Breast (tissue), 4 donors: ENCODE results near the gene SBF2.

DNA sequence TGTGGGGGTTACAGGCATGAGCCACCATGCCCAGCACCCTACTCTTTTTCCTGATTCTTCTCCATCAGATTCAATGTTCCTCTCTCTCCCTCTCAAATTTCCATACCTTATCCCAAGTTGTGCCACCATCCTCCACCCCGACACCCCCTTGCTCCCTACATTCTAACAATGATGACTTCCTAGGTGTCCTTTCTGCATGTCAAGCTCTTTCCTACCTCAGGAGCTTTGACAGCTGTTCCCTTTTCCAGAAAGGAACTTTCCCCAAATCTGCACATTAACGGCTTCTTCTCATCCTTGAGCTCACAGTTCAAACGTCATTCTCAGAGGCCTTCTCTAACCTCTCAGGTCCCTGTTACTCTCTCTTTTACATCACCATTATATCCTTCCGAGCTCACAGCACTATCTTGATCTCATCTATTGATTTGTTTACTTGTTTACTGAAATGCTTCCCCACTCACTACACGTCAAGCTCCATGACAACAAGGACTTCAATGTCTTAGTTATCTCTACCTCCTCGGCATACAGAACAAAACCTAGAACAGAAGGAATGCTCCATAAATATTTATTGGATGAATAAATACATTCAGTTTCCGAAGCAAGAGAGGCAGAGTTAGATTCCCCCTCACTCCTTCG lies 12.6 kb downstream of the DENND2B start:
- PRO-cap, 3 experiments: no peak in any of the 3 experiments
- RRBS: no CpG with 5 or more reads among the region's 8 CpGs

- PRO-cap, 3 experiments: peak in 3 of 3 experiments; most common minus-strand start chr11:8914131 (in 3)
- RRBS: no CpG with 5 or more reads among the region's 5 CpGs
These were observed 3.0 kb downstream of the AKIP1 start for GRCh38 chr11:8913887-8914405.

DNA sequence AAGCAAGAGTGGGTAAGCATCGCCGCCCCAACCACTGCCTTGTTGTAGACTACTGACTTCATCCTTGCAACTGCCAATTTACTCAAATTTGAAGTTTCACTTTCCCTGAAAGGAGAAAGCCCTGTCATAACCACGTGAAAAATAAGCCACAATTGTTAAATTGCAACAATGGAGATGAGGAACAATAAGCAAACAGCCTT lies 30.6 kb downstream of the SCUBE2 start:
- PRO-cap, 3 experiments: no peak in any of the 3 experiments
- RRBS: no CpG with 5 or more reads among the region's 3 CpGs

DNA sequence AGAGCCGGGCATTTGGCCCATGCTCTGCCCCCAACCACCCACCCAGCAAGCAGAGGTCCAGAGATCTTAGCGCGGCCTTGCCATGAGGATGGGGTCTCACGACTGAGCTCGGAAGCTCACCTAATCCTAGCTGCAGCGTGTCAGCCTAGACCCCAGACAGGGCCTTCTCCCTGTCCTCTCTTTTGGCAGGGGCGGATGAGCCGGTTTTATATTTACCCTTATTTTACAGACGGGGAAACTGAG lies 374 bp upstream of the DENND5A start:
- PRO-cap, 3 experiments: no peak in any of the 3 experiments
- RRBS: 8% methylated on average over 1 of the region's 9 CpGs

DNA sequence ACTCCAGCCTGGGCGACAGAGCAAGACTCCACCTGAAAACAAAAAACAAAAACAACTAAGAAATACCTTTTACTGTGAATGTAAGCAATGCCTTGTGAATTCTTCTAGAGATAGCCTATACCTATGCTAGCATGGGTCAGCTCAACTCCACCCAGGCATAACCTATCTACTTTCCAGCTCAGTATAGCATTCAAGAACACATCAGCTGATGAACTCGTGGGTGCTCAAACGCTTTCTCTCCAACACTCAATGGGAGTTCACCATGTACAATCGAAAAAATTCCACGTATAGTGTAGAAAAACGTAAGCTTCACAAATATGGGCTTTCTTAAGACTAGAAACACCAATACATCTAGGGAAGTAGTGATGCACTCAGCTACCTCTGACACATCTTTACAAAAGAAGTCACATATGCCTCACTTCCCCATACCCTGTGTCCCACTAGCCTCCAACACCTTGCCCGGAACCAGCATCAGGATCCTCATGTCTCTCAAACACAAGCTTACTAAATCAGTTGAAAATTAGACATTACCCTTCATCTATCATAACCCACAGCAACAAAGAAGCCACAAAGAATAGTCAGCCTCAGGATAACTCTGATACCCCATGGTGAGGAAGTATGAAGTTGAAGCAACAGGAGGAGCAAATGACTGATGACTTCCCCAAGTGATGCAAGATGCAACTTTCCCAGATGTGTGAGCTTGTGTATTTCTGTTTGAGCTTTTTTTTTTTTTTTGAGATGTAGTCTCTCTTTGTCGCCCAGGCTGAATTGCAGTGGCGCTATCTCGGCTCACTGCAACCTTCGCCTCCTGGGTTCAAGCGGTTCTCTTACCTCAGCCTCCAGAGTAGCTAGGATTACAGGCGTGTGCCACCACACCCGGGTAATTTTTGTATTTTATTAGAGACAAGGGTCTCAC lies 8.3 kb upstream of the DENND5A start:
- PRO-cap, 3 experiments: no peak in any of the 3 experiments
- RRBS: no CpG with 5 or more reads among the region's 14 CpGs

DNA sequence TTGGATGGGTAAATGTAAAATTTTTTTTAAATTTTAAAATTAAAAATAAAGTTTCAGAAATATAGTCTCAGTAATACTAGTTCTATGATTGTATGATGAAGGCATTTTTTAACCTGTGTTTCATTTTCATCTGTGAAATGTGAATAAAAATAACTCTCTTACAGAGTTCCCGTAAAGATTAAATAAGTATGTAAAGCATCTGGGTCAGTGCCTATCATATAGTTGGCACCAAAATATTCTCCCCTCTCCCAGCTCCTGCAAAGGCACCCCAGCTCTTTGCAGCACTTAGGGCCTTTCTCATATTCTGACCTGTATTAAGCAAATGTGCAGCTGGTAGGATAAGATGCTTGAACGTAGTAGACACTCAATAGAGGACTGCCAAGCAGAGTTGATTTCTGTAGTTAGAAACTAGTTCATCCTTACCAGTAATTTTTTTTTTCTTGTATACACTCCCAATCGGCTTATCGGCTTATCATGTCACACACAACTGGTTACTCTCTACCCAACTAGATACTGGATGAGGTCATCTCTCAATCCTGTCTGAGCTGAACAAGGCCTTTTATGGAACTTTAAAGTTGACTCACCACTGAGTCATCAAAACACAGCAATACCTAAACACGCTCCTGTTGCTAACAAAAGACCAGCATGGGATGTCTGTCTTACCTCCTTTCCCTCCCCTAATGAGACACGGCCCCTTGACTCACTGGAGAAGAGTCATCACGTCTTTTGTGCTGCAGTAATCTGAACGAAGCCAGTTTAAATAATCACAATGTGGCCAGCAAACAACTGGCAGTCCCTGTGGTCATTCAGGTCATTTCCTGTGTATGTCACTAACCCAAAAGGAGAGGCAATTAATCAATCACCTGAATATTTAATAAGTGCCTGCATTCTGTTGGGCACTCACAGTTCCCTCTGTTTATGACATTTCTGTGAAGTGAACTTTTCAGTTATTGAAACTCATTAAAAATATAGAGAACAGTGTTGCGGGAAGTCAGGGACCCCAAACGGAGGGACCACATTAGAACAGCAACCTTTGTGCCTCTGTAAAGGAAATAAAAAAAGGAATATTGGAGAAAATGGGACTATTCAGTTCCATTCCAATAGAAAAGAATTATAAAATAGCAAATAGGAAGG lies 7.5 kb upstream of the WEE1 start:
- PRO-cap, 3 experiments: peak in 1 of 3 experiments; most common plus-strand start position 688 of the sequence (in 1); most common minus-strand start position 682 of the sequence (in 1)
- RRBS: no CpG with 5 or more reads among the region's 10 CpGs

DNA sequence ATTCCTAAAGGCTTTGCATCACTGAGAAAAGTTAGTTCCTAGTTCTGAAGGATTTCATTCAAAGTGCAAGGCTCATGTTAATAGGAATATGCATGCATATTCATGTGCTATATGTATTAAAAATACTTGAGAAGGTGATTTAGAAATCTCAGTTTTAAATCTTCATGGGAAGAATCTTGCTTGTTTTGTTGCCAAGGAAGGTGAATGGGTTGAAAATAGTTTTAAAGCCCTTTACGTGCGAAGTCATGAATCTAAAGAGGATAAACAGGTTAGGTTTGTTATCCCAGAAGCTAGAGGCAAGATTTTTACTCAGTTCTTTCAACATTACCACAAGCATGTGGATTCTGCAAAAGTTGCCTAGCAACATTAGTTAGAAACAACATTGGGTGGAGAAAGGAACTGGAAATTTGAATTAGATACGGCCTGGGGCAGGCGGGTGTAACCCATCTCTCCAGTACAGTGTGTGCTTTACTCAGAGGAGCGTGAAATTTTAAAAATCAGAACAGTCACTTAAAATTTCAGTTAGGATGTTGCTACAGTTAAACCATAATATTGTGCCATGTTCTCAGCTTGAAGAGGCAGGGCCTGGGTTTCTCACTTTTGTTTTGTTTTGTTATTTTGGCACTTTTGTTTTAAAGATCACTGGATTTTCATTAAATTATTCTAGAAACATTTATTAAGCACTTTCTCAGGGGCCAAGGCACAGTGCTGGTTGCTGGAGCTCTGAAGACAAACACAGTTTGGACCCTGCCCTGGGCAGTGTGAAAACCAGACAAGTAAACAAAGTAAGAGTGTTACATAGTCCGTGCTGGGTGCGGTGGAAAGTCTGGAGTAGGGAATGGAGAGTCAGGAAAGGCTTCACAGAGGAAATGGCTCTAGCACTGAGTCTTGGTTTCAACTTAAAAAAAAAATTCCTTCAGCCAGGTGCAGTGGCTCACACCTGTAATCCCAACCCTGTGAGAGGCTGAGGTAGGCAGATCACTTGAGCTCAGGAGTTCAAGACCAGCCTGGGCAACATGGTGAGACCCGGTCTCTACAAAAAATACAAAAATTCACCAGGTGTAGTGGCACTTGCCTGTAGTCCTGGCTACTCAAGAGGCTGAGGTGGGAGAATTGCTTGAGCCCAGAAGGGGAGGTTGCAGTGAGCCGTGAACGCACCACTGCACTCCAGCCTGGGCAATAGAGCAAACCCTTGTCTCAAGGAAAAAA lies 4.4 kb upstream of the WEE1 start:
- PRO-cap, 3 experiments: peak in 3 of 3 experiments; most common plus-strand start position 454 of the sequence (in 2); most common minus-strand start position 725 of the sequence (in 2)
- RRBS: no CpG with 5 or more reads among the region's 10 CpGs

DNA sequence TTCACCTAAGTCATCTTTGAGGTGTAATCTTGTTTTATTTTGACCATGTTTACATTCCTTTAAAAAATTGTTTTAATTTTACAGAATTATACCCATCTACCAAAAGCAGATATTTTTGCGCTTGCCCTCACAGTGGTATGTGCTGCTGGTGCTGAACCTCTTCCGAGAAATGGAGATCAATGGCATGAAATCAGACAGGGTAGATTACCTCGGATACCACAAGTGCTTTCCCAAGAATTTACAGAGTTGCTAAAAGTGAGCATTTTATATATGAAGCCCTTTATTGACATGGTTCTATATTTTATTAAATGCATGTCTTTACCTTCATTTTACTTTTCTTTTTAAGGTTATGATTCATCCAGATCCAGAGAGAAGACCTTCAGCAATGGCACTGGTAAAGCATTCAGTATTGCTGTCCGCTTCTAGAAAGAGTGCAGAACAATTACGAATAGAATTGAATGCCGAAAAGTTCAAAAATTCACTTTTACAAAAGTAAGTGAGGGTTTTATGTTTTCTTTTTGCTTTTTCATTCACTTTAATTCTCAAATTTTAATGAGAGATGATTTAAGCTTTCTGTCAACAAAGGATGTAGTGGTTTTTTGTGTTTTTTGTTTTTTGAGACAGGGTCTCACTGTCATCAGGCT lies 13.0 kb downstream of the WEE1 start:
- PRO-cap, 3 experiments: no peak in any of the 3 experiments
- RRBS: no CpG with 5 or more reads among the region's 6 CpGs

DNA sequence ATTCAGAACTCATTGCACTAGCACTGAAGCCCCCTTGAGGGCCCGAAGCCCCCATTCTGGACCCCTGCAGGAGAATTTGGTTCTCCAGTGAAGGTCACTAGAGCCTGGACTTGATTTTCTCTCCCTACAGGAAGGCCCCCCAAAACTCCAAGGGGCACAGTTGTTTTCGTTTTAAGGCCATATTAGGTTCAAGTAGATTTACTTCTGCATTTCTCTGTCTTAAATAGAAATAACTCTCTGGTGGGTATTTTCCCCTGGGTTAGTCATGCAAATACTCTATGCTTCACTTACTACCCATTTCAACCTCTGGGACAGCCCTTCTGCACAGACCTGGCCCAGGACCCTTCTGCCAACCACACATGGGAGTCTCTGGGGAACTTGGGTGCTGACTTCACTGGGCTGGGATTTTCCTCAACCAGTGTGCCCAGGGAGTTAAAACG lies 41.6 kb downstream of the WEE1 start:
- PRO-cap, 3 experiments: no peak in any of the 3 experiments
- RRBS: no CpG with 5 or more reads among the region's 3 CpGs

DNA sequence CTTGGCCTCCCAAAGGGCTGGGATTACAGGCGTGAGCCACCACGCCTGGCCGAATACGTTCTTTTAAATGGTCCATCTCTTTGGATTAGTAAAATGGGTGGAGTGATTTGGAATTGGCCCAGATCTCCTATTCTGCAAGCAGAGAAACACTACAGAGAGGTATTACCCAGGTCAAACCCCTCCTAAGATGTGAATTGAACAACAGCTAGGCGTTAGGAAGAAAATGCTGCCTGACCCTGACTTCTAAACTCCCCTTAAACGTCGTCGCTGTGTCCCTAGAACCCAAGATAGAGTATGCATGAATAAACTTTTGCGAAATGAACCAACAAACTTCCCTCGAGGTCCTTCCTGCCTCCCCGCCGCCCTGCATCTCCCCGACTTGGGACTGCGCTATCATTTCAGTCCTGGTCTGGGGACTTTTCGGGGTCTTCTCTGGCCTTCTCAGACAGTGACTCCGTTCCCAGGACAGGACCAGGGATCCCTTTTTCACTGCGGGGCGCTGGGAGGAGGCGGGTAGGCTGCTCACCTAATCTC lies 513 bp upstream of the SWAP70 start:
- PRO-cap, 3 experiments: no peak in any of the 3 experiments
- RRBS: no CpG with 5 or more reads among the region's 19 CpGs

- PRO-cap, 3 experiments: no peak in any of the 3 experiments
- RRBS: no CpG with 5 or more reads among the region's 6 CpGs
These were observed 52.7 kb downstream of the SWAP70 start for GRCh38 chr11:9716346-9717292.

DNA sequence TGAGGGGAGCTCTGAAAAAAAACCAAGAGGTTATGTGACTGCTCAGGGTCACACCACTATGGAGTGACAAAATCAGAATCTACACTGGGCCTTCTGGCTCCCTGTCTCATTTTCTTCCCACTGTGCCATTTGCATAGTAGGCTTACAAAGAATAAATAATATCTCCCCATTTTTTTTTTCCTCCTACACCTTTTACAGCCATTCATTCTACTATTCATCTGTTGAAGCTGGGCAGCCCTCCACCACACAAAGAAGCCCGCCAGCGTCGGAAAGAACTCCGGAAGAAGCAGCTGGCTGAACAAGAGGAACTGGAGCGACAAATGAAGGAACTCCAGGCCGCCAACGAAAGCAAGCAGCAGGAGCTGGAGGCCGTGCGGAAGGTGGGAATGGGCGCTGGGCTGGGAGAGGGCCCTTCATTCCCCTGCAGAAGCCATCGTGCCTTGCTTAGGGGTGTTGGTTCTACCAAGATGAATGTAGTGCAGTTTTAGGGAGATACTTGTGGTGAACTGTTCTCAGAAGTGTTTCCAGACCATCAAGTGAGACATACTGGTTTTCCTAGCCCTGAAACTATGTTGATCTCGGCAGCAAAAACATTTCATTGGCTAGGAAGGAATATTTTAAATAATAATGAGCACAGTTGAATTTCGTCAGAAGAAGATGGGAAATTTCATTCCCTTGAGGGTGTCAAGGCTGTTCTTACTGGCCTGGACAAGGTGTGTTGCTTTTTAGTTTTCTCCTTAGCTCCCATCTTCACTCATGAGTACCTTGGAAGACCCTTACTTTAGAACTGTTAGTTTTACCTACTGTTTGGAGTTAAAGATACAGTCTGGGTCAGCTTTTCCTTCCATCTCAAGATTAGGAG lies 68.7 kb downstream of the SWAP70 start:
- PRO-cap, 3 experiments: no peak in any of the 3 experiments
- RRBS: no CpG with 5 or more reads among the region's 13 CpGs

- PRO-cap, 3 experiments: peak in 3 of 3 experiments; most common plus-strand start chr11:9740487 (in 3)
- RRBS: no CpG with 5 or more reads among the region's 13 CpGs
These were observed 76.5 kb downstream of the SWAP70 start for GRCh38 chr11:9740028-9741050.

GRCh38 chr11:9755285-9756108 lies 91.6 kb downstream of the SWAP70 start:
- PRO-cap, 3 experiments: no peak in any of the 3 experiments
- RRBS: no CpG with 5 or more reads among the region's 10 CpGs

DNA sequence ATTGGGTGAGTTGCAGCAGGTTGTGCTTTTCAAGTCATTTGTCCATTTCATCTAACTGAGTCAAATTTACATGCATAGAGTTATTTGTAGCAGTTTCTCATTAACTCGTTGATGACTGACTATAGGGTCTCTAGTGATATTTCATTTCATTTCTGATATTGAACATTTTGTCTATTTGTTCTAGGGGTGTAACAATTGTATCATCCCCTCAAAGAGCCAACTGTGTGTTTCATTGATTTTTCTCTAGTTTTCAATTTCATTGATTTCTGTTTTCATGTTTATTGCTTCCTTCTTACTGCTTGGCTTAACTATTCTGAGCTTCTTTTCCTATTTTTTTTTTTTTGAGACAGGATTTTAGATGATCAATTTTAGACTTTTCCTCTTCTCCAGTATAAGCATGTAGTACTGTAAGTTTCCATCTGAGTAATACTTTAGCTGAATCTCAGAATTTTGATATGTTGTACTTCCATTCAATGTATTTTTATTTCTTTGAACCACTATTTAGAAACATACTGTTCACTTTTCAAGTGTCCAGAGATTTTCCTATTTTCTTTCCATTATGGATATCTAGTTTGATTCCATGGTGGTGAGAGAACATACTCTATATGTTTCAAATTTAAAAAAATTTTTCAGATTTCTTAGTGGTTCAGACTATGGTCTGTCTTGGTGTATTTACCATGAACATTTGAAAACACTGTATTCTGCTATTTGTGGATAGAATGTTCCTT lies 155.7 kb downstream of the SBF2 start:
- PRO-cap, 3 experiments: no peak in any of the 3 experiments
- RRBS: no CpG with 5 or more reads among the region's 1 CpG

DNA sequence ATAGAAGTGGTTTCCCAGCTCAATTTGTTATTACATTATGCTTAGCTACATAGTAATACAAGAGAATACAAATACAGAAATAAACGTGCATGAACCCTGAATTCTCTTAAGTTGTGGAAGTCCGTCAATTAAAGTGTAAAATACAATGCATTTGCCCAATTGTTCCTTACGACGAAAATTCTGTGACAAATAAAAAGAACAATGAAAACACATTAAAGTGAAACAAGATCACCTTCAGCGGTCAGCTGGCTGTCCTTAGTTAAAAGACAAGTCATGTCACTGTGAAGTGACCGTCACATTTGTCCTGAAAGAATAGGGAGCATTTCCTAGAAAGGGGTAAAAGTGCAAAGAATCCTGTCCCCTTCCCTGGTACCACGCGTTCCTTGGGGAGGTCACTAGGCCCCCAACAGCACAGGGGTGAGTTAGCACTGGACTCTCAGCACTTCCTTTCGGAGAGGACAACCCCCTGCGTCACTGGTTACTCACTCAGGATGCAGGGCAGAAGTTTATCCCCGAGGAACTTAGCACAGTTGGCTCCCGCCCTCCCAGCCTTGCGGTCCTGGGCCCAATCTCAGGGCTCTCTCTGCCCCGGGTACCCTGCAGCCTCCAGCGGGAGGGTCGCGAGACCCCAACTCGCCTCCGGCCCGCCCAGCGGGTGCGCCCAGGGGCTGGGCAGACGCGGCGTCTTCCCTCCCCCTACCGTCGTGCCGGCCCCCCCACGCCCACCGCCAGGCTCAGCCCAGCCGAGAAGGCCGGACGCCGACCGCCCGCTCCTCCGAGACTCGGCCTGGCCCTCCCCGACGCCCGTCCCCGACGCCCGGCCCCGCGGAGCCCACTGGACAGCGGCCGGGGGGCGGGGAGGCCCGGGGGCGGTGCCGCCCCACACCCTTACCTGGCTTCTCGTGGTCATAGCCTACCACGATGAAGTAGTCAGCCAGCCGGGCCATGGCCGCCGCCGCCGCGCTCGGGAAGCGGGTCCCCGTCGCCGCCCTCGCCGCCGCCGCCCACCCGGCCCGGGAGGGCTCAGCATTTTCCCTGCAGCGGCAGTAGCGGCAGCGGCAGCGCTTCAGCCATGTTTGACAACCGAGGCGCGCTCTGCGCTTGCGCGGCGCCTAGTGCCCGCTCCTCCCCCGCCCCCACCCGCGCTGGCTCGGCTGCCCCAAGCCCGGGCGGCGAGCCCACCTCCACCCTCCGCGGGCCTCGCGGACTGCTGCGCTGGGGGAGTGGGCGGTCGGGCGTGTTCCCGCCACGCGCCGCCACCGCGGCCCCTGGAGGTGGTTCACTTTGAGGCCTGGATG lies at the start of gene SBF2:
Gene SBF2, minus strand, starts transcription at position 1,097 of the 1,298 bp plus-strand sequence.
- PRO-cap, 3 experiments: peak in 3 of 3 experiments; most common plus-strand start position 529 of the sequence (in 2); most common minus-strand start position 1,097 of the sequence (in 3)
- RRBS: 2% methylated on average over 51 of the region's 104 CpGs

DNA sequence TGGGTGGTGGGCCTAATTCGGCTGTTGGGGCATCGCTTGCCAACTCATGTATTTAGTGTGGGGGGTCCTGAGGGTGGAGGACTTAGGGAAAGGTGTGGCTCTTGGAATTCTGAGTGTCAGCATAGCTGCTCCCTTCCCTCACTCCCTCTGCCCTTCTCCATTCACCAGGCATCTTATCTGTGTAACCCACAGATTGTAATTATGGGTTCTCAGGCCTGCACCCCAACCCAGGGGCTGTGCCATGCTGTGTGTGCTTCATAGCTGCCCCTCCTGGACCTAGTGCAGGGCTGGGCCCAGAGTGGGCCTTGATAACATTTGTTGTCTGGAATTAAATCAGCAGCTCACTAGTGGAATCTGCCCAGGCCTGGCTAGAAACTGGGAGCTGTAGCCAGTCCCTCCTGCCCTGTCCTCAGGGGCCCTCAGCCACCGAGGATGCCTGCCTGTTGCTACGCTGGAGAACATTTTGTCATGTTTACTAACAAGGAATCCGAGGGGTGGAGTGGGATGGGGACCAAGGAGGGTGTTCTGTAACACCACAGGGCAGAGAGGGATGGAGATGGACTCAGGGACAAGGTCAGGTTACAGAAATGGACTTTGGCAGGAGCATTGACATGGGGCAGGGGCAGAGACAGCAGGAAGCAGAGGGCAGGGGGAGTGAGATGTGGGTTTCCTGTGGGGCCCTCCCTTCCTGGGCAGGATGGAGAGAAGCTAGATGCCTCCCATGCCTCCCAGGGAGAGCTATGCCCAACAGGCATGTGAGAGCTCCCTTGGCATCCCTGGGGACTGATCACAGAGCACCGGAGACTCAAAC lies 46.0 kb upstream of the AMPD3 start:
- PRO-cap, 3 experiments: no peak in any of the 3 experiments
- RRBS: no CpG with 5 or more reads among the region's 6 CpGs

- PRO-cap, 3 experiments: no peak in any of the 3 experiments
- RRBS: no CpG with 5 or more reads among the region's 9 CpGs
These were observed 12.2 kb downstream of the AMPD3 start for GRCh38 chr11:10467036-10467976.

DNA sequence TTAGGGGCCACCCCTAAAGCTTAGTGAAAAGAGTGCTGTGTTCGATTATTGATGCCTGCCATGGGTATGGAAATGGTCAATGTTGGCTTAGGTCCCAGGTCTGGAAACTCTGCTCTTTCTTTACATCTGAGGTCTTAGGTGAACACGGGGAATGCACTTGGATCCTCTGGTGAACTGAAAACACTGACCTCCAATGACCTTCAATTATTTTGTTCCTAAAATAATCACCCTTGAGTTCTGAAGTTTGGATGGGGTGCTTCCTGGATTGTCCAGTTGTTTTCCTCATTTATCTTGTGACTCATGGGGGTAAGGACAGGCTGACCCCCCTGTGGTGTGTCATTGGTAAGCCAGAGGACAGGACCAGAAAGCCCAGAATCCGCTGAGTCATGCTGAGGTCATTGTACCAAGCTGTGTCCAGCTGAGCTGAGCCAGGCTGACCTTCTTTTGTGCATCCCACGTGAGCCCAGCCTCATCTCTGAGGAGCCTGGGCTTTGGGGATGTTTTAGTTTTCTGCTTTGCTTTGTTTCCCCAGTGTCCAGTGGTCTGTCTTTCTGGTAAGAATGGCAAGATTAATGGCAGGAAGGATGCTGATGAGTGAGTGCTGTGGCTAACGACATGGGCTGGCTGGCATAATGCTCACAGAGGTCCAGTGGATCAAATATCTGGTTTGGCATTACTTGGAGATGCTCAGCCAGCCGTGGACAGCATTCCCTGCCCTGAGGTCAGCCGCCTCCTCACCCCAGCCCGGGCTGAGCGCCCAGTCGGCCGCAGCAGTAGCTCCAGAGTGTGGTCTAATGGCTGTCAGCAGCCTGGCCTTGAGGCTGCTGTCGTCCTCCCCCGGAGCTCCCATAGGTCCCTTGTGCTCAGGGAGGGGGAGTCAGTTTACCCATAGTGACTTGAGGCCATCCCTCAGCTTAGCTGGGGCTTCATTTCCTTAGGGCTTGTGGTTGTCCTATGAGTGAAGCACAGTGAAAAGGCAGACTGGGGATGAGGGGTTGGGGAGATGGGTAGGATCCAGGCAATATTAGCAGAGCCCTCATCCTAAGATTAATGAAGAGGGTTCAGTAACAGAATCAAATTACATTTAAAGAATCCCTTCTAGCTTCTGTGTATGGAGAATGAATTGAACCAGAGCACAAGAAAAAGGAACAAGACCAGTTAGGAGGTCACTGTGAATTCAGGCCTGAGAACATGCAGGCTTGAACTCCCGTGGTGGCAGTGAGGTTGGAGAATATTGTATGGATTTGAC lies 35.7 kb downstream of the AMPD3 start:
- PRO-cap, 3 experiments: no peak in any of the 3 experiments
- RRBS: 18% methylated on average over 6 of the region's 14 CpGs

GRCh38 chr11:10591138-10592060 lies 22.9 kb upstream of the LYVE1 start:
- PRO-cap, 3 experiments: no peak in any of the 3 experiments
- RRBS: no CpG with 5 or more reads among the region's 6 CpGs